NALM6 (cell line): ENCODE results near the gene TMEM26.

GRCh38 chr10:59812431-59812951 is 59.2 kb upstream of the MRLN start:
- PRO-cap = no peak

DNA sequence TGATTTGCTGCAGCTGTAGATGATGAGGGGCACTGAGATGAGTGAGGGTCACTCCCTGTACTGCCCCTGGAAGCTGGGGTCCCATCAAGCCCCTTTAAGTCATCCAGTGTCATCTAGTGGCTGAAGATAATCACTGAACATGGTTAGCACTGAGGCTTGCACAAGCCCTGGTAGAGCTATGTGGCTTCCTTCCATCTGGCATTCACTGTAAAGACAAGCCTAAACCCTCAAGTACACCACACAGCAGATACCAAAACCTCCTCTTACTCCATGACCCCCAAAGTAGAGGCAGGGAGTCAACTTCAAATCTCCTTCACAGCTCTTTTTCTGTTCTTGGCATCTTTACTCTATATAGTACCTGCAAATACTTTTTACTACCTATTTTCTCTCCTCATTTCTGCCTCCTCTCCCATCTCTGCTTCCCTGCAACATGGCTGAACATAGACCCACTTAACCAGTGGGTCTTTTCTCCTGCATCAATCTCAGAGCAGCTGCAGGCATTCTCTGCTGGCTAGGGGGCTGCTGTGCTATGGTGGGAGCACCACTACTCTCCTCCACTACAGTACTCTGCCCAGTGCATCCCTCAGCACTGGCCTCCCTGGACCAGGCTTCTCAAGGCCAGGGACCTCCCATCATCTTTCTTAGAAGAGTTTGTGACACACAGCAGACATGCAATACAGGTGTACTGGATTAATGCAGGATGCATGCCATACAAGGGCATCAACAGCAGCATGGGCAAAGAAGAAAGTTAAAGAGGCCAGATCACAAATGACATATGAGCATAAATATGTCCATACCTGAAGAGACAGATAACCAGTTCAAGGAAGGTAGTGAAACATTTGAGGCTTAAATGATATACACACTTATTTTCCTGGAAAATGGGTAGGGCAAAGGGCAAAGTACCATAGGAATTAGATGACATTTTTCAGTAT is 73.0 kb upstream of the MRLN start:
- PRO-cap = no peak

DNA sequence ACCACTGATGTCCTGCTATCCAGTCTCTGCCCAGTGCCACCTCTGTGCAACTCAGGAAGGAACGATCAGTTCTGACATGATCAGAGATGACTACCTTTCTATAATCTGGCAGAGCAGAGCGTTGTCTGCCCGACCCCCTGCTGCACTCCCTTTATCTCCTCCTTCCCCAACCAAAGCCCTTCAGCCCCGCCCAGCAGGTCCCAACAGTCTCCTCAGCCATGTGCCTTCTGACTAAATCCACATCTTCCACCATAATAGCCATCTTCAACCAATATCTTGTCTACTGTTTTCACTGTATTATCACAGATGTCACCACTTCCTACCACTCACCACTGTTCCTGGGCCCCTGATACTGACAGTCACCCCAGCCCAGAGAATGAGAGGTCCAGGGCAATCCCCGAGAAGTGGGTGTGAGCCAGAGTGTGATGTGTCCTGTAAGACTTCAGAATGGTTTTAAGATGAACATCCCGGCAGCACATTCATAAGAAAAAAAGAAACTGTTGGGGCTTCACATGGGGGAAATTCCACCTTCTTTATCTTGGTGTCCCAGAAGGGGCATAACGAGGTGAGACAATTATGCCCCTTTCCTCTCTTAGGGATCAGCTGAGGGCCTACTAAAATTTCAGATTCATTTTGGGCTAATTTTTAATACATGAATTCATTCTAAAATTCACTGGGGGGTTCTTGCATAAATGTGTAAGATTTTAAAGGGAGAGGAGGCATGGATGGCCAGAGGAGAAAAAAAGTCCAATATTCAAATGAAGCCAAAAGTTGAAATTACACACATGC is 25.3 kb downstream of the CCDC6 start:
- PRO-cap = no peak

GRCh38 chr10:60140266-60141271 is 234.2 kb upstream of the CCDC6 start:
- PRO-cap = no peak

- PRO-cap = no peak
Measured at GRCh38 chr10:60357757-60358948, 31.5 kb downstream of the ANK3 start.

- PRO-cap = no peak
Measured at GRCh38 chr10:60387378-60387973, 2.2 kb downstream of the ANK3 start.

DNA sequence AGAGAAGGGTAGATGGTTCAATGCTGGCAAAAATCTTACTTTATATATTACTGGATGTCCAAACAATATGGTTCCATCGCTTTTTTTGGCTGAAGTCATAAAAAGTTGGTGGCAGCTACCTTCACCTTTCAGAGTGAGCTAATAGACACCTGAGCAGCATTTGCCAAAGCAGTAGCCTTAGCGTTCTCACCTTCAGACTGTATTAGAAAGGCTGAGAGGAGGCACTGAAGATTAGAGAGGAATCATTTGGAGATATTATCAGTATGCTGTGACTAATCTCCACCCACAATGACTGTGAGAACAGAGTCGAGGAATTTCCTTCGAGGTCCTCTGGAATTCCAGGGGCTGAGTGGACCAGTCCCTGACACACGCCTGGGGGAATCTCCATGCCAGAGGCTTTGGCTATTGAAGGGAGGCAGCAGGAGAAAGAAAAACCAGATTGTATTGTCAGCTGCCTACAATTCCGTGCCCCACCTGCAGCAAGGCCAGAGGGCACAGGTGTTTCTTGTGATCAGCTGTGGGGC is 25.0 kb upstream of the ANK3 start:
- PRO-cap = no peak

DNA sequence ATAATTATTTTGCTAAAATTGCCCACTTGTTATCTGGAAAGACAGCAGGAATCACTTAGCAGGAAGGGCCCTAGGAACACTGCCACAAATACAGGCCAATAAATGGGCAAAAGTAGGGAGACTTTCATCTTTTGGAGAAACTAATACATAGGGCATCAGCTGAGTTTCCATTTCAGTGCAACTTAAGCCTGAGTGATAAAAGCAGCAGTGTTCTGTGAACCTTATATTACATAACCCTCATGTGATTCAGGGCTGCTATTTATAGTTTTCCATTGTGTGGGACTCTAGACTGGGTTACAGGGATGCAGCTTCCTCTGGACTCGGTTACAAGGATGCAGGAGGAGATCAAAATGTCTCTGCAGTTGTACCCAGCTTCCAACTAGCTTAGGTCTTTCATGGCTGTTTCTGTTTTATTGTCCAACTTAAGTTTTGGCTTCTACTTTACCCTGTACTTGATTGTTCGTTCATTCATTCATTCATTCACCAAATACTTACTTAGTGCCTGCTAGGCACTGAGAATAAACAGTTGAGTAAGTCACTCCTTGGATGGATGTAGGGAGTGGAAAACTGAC is 32.6 kb downstream of the CDK1 start:
- PRO-cap = no peak

DNA sequence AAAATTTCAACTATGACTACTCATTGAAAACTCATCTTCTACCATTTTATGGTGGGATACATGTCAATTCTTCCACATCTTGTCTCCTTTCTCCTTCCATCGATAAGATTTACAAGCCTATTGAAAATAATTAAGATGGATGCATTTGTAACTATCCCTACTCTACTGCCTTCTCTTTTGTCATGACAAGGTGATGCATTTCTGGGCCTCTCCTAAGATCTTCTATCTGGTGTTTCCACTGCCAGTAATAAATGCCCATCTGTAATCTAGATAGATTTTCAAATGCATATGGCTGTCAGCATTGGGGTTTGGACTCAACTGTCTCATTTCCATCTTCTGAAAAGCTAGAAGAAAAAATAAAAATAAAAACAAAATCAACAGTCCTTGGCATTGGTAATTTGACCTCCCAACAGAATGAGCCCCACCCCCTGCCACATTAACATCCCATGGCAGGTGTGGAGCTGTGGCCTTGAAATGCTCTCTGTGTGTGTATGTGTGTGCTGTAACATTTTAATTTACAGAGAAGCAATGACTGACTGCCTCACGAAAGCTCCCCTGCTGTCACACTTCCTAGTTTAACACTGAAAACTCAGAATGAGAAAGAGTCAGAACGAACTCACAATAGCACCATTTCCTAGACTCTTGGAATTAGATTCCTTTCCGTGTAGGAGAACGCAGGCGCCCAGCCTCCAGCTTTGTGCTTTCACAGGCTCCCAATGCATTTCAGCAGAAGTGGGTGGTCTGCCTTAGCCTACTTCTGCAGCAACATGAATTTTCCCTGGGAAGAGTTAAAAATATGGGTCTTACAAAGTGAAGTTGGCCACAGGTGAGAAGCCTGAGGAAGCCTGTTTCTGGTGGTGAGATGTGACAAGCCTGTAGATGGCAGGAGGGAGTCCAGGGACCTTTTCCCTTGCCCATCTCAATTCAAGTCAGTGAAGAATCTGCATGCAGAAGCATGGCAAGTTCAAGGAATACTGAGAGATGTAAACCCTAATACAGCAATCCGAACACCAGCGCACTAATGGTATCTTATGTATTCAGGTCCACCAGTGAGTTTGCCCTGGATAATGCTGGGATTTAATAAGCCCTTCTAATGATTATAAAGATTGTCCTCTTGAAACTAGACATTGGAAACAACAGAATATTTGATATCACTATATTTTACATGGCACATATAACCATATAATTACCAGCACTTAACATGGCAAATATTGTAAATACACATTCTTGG is 73.9 kb downstream of the RHOBTB1 start:
- PRO-cap = no peak

GRCh38 chr10:60998784-60999332 is 54.9 kb upstream of the RHOBTB1 start:
- PRO-cap = no peak

DNA sequence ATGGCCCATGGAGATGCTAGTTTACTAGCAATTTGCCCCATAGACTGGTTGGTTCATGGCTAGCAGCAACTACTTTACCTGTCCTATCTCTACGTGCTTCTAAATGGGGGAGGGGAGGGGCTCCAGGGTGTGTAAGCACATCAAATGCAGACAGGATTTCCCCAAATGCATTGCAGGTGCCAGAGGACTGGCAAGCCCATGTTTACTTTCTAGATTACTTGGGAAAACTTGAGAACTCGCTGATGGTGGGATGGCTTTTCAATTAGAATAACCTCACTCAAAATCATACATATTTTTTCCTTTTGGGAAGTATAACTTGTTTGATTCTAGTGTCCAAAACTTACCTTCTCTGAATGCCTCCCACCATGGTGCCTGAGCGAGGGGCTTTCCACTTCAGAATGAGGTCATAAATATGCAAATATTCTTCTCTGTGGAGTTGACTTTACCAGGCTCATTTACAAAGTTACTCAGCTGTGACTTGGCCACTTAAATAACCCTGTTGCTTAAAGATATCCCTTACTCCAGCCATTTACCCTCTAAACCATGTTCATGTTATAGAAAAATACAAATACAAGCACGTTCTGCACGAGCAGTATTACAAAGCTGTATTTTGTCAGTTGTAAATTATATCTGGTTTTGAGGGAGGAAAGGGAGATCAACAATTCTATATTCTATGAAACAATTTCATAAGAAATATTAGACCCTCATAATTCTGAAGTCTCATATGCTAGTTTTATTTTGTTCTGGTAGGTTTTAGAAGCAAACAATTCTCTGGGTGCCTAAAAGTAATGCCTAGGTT is 191.4 kb upstream of the RHOBTB1 start:
- PRO-cap = no peak

DNA sequence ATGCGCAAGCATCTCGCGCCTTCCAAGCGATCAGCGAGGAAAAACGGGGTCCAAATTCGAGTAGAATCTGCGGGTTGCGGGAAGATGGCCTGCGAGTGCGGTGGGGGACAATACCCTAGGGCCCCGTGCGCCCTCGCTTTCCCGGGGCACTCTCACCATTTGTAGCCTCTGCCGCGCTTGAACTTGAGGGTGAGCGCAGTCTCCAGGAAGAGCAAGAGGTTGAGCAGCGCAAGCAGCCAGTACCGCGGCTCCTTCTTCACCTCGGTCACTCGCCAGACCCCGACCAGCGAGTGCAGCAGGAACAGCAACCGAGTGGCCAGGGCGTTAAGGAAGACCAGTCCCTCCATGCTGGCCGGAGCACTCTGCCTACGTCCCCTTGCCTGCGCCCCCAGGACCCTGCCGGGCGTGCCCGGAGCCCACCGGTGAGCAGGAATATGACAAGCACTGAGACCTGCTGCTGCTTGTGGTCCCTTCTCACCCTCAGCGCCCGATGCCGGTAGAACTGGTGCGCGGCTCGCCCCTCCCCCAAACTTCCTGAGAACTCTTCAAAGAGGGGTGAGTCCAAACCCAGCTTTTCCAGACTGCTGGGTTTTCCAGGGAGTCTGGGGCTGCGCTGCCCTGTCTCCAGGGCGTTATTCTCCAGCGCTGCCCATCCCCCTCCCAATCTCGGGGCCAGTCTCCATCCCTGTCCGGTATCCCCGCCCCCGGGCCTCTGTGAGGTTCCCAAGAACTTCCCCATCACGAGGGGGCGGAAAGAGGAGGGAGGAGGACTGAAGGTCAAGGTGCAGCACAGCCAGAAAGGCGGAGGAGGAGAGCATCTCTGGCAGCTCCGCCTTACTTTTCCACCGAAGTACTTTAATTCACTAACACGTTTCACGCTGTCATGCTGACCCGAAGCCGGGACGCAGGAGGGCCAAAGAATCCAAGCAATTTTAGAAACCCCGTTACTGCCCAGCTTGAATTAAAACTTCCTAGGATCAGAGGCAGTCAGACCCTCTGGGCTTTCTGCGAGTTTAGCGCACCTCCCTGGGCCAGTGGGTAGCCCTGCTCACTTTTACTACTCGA is at the start of gene TMEM26:
TSS of gene TMEM26 (minus strand) at position 647 of the 1,065 bp plus-strand sequence.
- PRO-cap = no peak

DNA sequence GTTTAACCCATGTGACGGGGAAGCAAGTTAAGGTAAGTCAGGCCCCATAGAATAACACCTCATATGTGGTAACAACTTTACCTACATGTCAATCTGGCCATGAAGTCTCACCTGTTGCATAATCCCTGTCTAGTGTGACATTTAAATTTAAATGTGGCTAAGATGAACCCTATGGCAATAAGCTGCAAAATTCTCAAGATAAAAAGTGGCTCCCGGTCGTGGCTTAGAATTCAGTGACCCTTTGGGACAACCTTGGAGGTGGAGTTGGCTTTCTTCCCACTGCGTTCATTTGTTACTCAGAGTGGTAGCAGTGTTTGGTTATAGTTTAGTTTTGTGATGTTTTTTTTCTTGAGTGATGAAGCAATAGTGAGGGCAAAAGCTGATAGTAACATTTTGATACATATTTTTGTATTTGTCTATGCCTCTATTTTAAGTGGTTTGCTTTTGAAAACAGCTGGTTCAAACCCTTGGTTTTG is 90.6 kb downstream of the ARID5B start:
- PRO-cap = no peak

DNA sequence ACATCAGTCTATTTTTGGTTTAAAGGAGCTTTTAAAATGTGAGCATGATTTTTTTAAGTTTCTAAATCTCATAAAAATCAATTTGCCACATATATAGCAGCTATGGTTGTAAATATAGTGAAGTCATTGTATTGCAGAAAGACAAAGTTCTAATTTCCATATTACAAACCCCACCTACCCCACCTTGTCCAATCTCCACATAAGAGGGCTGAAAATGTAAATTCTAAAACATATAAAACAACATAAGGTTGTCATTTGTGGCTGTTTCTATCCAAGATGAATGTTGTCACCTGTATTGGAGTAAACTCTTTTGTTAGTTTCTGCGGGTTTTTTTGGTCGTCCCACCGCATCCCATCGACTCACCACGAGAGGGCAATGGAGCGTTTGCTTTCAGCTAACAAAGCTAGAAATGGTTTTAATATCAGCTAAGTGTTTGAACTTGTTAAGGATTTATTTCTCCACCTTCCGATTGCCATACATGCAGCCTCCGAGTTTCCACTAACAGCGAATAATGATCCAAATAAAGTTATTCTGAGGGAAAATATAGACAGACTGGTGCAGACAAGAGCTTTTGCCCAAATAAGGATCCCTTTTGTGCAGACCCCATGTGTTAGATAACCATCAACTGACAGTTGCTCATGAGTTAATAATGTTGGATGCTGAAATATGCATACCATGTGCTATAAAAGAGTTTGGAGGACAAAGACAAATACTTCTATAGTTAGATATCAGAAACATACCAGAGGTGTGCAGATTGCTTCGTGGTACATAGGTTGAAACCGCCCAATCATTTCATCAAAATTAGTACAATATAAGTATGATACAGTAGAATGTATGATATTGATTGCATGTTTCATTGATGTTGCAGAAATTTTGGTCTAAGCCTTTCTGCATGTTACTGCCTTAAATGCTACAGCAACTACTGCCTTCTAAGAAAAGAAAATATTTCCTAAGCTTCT is 137.2 kb downstream of the ARID5B start:
- PRO-cap = no peak

- PRO-cap = no peak
Measured at GRCh38 chr10:62054461-62055447, 153.3 kb downstream of the ARID5B start.

- PRO-cap = no peak
Measured at GRCh38 chr10:62239870-62240338, 28.7 kb downstream of the RTKN2 start.

GRCh38 chr10:62243139-62243694 is 25.4 kb downstream of the RTKN2 start:
- PRO-cap = unidirectional peak, plus-strand start at chr10:62243476

DNA sequence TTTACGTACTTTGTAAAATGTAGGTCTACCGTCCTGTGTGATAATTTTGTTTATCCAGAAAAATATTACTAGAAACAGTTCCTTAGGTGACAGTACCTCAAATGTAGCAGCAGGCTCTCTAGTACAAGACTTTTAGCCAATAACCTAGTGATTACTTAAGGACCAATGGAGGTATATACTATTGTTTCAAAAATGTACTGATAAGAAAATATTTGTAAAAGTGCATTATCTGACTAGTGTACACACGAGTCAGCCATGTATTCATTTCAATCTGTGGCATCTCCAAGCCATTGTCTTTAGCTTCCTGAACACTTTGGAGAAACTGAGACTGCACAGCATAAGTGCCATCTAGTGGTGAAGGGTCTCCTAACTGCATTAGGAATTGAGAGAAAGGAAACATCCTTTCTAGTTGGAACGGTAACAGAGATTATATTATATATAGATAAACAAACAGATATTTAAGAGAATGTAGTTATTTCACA is 23.7 kb downstream of the RTKN2 start:
- PRO-cap = no peak

DNA sequence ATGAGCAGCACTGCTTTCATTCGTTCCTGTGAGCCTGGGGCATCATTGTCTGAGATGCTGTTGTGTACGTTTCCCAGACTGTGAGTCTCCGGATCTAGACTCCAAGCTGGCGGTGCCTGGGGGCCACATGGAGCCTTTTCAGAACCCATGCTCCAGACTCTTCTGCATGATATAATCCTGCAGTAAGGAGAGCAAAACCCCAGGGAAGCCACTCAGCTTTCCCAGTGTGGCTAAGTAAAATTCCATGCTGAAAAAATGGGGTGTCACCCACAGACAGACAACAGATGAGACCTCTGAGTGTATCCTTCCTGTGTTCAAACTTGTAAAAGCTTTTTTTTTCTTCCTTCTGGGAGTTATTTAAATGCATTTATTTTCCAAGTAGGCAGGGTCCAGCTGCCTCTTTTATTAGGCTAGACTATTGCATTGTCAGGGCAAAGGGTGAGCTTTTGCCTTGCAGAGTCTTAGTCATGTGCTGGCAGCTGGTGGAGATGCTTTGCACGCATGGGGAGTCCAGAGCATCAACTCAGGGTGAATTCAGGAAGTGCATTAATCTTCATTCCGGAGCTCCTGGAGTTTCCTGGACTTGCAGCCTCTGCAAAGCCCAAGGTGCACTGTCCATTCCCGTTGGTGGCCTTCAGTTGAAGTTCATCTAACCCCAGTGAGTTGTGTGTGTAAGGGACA is 185.7 kb upstream of the ADO start:
- PRO-cap = no peak

- PRO-cap = no peak
Measured at GRCh38 chr10:62742709-62743045, 61.8 kb upstream of the ADO start.